Fibroblast of villous mesenchyme (primary cell): Measurements from ENCODE around the genes SLC22A17, FITM1 and TGM1.

GRCh38 chr14:23352296-23353302, at the start of gene SLC22A17:
Gene SLC22A17, minus strand, starts transcription at chr14:23352887.
- CAGE, long polyA plus RNA: start-site peak on the minus strand at chr14:23352857-23352907, 401 and 377 reads in 2 replicates

DNA sequence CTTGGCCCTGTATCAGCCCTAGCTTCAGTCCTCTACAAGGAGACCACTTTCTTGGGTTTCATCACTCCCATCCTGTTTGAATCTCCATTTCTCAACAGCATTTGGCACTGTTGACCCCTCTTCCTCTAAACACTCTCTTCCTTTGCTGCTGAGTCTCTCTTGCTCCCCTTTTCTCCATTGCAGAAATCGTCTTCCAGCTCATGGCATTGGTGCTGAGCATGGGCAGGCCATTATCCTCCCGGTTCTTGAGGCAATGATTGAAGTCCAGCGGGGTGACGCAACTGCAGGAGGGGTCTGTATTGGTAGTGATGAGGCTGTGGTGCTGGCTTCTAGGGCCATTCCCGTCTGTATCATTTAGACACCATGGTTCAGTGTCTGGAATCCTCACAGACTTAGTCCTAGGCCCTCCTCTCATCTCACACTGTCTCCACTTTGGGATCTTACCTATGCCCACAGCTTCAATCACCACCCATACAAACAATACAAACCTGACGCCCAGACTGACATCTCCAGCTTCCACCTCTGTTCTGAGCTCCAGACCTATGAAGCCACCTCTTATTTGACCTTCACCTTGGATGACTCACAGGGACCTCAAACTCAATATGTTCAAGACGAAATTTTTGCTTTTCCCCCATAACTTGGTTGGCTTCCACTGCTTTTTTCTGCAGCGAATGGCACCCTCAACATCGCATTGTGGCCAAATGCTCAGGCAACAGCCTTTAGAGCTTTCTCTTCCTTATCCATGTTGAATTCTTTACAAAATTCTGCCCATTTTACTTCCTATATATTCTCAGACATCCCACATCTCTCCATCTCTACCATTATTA, 853 bp upstream of the SLC22A17 start:
- CAGE, long polyA plus RNA: no peak

GRCh38 chr14:23412534-23413175, 4.6 kb upstream of the MYH6 start:
- CAGE, long polyA plus RNA: no peak

DNA sequence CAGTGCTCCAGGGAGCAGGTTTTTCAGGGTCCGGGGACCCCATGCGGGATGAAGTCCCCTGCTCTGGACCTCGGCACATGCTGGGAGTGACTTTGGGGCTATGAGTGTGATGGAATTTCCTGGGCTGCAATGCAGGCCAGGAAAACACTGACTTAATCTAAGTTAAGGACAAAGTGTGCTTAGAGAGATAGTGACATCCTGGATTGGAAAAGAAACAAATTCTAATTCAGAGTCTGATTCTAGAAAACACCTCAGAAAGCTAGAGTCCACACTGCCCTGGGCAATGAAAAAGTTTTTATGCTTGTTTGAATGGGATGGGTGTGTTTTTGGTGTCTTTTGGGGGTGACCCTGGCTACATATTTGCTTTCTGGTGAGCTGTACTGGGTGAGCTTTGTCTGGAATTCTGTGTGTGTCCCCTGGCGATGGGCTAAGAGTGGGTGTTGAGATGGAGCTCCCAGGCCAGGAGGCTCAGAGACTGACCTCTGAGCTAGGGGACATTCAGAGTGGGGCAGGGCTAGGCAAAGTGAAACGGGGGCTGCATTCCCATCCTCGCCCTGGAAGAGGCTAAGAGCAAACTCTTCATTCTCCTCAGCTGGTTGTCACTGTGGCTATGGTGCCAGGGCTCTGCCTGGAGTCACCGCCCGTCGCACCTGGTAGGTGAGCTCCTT, 6.4 kb upstream of the MYH6 start:
- CAGE, long polyA plus RNA: no peak

- CAGE, long polyA plus RNA: no peak
Observed at GRCh38 chr14:23424548-23425020, 10.9 kb downstream of the MYH7 start.

DNA sequence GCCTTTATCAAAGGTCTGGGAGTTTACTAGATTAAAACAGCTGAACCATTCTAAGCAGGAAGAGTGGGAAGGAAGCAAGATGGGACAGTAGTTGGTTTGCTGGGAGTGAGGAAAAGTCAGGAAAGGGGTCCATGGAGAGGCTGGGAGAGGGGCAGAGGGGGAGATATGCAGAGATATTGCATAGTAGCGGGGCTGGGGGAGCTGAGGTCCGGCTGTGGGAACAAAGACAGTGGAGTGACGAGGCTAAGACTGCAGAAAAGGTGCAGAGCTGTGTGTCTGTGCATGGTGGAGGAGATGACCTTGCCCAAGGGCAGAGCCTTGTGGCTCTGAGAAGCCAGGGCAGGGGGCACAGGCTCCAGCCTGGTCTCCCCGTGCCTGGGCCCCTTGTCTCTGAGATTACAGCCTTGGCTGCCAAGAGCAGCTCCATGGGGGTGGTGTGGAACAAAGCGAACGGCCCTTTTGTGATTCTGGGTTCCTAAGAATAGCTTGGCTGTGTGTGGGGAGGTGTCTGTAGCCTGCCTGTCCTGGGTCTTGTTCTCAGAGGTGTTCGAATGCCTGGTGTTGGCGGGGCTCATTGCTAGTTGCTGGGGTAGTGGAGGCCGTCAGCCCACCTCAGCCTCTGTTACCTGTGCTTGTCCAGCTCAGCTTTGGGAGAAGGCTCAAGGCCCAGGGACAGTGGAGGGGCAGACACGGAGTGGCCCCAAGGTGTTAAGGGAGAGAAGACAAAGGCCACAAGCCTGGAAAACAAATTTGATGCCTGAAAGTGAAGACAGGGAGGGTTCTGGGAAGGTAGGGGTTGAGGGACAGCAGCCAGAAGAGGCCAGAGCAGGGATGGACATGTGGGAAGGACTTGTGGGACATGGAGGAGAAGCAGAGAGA, 7.2 kb upstream of the MYH7 start:
- CAGE, long polyA plus RNA: no peak

DNA sequence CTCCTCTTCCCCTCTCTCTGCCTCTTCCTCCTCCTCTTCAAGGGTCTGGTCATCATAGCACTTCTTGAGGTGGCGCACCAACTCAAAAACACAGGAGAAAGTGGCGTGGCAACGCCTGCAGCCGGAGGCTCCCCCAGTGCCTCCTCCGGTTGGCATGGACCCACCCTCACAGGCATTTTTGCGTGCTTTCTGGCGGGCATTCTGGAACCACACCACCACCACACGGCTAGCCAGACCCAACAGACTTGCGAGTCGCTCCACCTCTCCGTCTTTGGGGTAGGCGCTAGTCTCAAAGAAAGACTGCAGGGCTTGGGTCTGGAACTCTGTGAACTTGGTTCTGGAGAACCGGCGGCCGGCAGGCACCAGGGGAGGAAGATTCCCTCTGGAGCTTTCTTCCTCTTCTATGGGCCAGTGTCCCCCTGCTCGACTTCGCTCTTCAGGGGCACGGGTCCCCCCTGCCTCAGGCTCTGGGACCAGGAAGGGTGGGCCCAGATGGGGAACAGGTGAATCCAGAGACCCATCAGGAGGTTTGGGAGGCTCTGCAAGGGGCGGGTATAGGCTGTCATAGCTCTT, 26.7 kb downstream of the ZFHX2 start:
- CAGE, long polyA plus RNA: no peak

GRCh38 chr14:23613944-23614440, 22.2 kb upstream of the DHRS2 start:
- CAGE, long polyA plus RNA: no peak

DNA sequence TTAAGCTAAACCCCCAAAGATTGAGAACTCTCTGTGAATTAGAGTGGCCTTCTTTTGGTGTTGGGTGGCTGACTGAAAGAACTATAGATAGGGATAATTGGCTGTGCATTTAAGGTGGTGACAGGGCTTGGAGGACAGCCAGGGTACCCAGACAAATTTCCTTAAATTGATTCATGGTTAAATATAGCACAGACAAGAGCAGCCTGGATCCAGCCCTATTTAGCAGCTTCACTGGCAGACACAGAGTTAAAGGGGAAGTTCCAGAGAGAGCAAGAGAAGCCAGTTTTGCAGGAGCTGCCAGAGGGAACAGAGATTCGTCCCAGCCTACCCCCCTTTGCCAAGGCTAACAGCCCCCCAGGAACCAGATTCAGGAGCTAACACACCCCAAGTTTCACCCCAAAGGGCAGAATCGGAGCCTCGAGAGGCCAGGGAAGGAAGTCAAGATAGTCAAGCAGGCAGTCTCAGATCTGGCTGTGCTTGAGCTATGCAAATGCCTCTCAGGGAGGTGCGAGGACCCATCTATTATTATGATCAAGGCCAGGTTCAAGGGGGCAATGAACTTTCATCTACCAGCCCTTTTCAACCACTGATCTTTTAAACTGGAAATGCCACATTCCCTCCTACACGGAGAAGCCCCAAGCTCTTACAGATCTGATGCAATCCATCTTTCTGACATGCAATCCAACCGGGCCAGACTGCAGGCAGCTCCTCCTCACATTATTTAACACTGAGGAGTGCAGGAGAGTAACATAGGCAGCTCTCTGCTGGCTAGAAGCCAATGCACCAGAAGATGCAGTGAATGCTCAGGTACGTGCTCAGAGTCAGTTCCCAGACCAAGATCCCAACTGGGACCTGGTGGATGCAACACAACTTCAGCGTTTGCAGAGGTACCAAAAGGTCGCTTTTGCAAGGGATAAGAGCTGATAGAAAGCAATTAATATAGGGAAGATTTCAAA, 58.2 kb downstream of the DHRS2 start:
- CAGE, long polyA plus RNA: no peak

DNA sequence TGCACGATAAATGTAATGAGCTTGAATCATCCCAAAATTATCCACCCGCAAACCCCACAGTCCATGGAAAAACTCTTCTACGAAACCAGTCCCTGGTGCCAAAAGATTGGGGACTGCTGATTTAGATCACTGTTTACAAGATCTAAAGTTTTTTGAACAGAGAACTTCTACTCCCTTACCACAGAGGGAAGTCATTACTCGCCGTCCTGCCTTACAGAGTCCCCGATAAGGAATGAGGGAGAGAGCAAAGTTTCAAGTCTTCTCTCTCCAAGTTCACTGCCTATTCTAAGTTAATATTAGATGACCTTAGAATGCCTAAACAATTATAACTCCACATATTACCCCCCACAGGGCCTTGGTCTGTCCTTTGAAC, 21.8 kb upstream of the DHRS4 start:
- CAGE, long polyA plus RNA: no peak

- CAGE, long polyA plus RNA: no peak
Observed at GRCh38 chr14:24007300-24007743, 18.6 kb downstream of the DHRS4L2 start.

DNA sequence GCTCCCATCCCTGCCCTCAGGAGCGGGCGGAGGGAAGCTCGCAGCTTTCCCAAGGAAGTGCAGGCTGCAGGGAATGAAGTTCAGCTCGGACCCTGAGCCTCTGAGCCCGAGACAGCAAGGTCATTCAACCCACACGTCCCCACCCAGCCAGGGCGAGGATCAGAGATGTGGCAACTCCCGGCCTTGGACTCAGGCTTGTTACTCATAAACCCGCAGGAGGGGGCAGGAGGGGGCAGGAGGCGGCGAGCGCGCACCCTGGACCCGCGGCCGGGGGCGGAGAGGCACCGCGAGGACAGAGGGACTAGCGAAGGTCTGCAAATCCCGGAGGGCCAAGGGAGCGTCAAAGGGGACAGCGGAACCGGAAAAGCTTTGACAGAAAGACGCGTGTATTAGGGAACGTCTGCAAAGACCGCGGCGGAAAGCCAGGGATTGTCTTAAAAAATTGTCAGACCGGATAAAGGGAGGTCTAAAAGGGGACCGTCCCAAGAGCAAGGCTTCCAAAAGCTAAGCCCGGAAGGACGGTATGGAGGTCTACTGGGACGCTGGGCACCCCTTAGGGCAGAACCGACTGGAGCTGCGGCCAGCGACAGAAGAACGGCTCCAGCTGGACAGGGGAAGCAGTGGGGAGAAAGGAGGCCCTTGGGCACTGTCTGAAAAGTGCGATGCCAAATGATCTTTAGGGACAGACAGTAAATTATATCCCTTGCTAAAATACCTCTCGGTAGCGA, 593 bp upstream of the DCAF11 start:
- CAGE, long polyA plus RNA: no peak

GRCh38 chr14:24130274-24130866, at the start of gene FITM1:
Gene FITM1, plus strand, starts transcription at chr14:24130659.
- CAGE, long polyA plus RNA: no peak

DNA sequence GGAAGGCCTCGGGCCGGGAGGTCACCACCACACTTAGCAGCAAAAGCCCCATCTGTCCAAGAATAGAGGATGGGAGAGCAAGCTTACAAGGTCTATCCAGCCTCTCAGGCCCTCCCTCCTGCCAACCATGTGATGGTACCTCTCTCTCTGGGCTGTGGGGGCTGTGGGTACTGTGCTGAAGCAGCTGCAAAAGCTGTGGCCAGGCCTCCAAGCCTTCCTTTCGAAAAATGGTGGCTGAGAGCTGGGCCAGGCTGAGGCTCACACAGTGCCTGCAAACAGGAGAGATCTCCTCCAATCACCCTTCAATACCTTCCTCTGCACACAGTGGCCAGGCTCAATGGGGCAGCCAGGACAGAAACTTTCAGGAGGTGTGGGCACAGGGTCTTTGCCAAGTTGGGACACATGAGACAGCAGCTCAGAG, 1.1 kb downstream of the IPO4 start:
- CAGE, long polyA plus RNA: no peak

DNA sequence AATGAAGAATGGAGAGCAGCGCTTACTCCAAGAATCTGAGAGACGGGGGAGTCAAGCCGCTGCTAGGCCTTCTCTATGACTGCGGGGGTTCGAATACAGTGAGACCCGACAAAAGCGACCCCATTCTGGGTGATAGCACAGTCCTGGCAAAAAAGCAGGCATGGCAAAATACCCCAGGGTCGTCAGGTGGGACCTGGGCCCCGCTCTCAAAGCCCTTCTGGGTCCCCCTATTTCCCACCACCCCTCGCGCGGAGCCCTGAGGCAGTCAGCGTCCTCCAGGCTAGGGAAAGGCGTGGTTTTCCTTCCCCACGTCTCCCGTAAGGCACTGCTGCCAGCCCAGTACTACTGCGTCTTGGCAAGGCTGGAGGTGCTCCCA, 306 bp downstream of the NEDD8 start:
- CAGE, long polyA plus RNA: no peak

- CAGE, long polyA plus RNA: no peak
Observed at GRCh38 chr14:24235554-24236321, 3.0 kb downstream of the GMPR2 start.

GRCh38 chr14:24259827-24260265, 3.1 kb downstream of the TGM1 start:
- CAGE, long polyA plus RNA: no peak

GRCh38 chr14:24262881-24263828, at the start of gene TGM1:
Gene TGM1, minus strand, starts transcription at chr14:24263177.
- CAGE, long polyA plus RNA: no peak

DNA sequence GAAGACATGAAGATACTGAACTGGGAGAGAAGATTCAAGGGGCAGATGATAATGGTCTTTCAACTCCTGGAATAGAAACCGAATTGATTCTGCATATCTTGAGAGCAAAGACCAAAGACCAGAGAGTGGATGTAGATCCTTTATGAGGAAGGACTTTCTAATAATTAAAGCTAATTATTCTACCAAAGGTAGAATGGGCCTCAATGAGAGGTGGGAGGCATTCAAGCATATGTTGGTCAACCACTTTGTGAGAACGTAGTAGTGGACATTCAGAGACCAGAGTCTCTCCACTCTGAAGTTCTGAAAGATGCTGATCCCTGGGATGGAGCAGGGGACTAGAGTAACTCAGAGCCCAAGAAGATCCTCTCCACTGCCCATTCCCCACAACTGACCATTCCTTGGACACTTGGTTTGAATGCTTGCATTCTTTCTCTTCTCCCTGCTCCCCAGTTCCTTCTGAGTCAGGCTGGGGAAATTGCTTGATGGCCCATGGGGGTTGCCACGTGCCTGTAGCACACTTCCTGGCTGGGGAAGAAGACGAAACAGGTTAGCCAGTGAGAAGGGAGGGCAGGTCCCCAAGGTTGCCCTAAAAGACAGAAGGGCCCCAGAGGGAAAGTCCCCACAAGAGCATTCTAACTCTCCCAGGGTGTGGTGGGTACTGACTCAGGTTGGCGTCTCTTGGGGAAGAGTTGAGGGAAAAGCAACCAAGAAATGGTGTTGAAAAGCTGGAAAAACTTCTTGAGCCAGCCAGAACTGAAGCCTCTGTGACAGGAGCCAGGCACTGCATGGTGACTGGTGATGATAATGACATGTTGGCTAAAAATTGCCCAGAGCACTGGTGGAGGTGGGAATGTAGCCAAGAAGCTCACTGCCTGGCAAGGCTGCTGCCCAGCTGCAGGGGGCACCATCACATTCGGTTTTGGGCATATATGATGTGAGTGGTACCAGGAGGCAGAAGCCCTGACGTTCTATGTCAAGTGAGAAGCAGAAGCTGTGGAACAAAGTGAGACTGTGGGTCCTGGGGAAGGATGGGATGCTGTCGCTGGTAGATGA, 7.8 kb upstream of the RABGGTA start:
- CAGE, long polyA plus RNA: no peak

DNA sequence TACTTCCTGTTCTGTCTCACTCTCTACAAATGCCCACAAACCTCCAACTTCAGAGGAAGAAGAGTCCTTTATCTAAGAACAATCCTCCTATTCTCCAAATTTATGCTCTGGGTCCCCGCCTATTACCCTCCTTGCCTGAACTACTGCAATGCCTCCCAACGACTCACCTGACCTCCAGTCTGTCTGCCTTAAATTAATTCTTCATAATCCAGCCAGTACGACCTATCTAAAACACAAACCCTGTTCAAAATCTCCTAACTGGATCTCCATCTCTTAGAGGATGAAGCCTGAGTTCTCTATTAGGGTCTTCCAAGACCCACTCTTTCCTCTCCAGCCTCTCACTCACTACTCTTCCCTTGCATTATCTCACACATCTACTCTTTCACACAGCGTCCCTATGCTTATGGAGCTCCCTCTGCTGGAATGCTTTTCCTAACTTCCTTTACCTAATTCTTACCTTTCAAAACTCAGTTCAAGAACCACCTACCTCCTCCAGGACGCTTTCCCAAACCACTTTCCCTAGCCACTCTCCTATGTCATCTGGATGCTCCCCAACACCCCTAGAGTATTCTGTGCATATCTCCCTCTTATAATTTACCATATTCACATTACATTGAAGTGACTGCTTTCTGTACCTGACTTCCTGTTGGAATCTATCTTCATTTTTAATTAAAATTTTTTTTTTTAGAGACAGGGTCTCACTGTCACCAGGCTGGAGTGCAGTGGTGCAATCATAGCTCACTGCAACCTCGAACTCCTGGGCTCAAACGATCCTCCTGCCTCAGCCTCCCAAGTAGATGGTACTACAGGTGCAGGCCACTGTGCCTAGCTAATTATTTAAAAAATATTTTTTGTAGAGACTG, 2.0 kb downstream of the DHRS1 start:
- CAGE, long polyA plus RNA: no peak